Osteoblast (primary cell): ENCODE measurements around a stretch of chr5.

DNA sequence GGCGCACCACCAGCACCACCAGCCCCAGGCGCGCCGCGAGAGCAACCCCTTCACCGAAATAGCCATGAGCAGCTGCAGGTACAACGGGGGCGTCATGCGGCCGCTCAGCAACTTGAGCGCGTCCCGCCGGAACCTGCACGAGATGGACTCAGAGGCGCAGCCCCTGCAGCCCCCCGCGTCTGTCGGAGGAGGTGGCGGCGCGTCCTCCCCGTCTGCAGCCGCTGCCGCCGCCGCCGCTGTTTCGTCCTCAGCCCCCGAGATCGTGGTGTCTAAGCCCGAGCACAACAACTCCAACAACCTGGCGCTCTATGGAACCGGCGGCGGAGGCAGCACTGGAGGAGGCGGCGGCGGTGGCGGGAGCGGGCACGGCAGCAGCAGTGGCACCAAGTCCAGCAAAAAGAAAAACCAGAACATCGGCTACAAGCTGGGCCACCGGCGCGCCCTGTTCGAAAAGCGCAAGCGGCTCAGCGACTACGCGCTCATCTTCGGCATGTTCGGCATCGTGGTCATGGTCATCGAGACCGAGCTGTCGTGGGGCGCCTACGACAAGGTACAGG is 920 bp downstream of the KCNN2 start:
- CAGE, long polyA plus RNA: no peak
- RRBS: no CpG with 5 or more reads among the region's 60 CpGs

- CAGE, long polyA plus RNA: no peak
- RRBS: no CpG with 5 or more reads among the region's 1 CpG
These were observed 31.4 kb downstream of the KCNN2 start for GRCh38 chr5:114393358-114393555.

- CAGE, long polyA plus RNA: no peak
- RRBS: no CpG with 5 or more reads among the region's 1 CpG
These were observed 12.5 kb upstream of the PGGT1B start for GRCh38 chr5:115275114-115275709.

- CAGE, long polyA plus RNA: no peak
- RRBS: no CpG with 5 or more reads among the region's 7 CpGs
These were observed 118.8 kb upstream of the CCDC112 start for GRCh38 chr5:115414941-115415868.

DNA sequence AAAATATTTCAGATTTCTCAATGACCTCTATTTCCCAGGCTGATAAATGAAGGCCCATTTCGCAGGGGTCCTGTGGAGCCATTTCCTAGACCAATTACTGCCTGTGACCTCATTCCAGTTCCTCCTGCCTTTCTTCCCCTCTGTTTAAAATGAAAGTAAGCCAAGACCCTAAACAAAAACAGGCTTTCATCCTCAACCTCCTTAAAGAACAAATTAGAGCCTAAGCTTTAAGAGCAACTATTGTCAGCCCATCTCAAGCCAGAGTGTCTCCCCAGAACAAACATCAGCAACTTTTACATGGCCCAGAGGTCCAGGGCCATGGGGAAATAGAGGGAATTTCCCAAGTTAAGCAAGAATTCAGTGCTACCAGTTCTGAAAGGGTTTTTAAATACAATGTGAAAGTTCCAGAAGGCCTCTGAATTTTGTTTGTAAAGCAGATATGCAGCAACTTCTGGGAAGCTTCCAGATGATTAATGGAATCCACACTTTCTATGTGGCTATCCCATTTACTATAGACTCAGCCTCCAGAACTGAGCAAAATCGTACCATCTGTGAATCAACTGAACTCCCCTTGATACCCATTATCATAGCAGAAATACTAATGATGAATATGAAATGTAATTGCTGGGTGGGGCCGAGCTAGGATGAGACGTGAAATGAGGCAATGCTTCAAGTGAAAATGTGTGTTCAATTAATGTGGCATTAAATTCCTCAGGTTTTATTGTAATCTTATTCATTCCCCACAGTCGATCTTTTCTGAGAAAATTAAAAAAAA is 93.9 kb downstream of the FEM1C start:
- CAGE, long polyA plus RNA: no peak
- RRBS: no CpG with 5 or more reads among the region's 5 CpGs

GRCh38 chr5:115543766-115544609 is 587 bp downstream of the FEM1C start:
- CAGE, long polyA plus RNA: no peak
- RRBS: 2% methylated on average over 18 of the region's 46 CpGs

GRCh38 chr5:115615517-115616280 is 10.1 kb downstream of the TMED7 start:
- CAGE, long polyA plus RNA: no peak
- RRBS: no CpG with 5 or more reads among the region's 4 CpGs

DNA sequence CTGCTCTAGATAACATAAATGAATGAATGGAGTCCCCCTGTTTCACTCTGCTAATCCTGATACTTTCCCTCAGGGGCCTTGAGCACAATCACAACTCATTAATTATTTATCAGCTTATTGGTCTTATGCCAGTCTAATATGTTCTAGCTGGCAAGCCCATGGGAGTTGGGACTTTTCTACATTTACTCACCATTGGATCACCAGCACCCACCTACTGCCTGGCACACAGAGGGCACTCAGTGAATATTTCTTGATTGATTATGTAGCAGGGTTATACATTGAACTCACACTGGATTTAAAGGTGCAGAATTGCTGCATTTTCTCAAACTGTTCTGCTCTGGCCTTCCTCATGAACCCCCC is 13.6 kb upstream of the TMED7 start:
- CAGE, long polyA plus RNA: no peak

DNA sequence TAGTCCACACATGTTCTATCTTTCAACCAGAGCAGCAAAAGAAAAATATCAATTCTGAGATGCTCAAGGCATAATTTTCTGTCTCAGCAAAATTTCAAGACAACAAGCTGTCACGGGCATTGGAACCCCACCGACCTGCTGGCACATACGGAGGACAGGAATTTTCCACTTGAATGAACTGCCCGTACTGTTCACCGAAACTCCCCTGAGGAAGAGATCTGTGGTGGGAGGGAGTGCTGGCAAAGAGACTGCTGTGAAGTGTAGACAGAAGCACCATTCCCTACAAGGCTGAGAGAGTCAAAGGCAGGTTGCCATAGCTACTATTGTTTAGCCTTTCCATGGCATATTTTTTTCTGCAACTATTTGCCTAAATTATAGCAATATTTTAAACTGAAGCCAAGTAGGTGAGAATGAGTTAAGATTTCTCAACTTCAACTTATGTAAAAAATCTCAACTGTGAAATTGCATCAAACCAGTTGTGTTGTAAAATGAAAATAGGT is 80.8 kb downstream of the CDO1 start:
- CAGE, long polyA plus RNA: no peak
- RRBS: no CpG with 5 or more reads among the region's 5 CpGs

DNA sequence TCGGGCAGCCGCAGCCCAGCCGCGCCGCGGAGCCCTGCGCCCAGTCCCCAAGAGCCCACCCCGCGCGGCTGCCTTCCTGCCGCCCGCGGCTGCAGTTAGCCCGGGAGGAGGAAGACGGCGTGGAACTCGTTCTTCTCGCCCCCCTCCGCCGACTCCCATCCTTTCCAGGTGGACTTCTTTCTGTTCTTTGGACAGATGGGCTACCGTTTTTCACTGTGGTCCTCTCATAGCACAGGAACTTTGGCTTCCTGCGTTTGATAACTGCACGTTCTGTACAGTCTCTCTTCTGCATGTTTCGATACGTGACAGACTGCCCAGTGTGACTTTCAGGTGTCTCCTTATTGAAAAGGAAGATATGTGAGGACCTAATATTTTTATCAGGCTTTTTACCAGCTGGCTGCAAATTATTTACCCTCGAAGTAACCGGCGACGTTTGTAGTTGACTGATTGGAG is 700 bp downstream of the AP3S1 start:
- CAGE, long polyA plus RNA: no peak
- RRBS: 0% methylated on average over 4 of the region's 29 CpGs

DNA sequence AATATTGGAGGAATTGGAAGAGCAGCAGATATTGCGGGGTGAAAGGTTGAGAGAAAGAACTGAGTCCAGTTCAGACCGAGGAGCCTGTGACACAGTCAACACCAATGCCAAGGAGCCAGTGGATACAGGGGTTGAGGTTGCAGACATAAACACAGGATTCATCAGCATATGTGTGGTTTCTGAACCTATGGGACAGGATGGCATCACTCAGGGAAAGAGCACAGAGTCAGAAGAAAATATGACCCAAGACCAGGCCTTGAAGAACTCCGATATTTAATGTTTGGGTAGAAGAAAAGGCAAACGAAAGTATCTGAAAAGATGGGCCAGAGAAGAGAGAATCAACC is 5.8 kb upstream of the LVRN start:
- CAGE, long polyA plus RNA: no peak
- RRBS: no CpG with 5 or more reads among the region's 4 CpGs

GRCh38 chr5:116626117-116626987 is 51.7 kb upstream of the SEMA6A start:
- CAGE, long polyA plus RNA: no peak
- RRBS: no CpG with 5 or more reads among the region's 16 CpGs

- CAGE, long polyA plus RNA: no peak
- RRBS: 1% methylated on average over 2 of the region's 7 CpGs
These were observed 289.5 kb upstream of the SEMA6A start for GRCh38 chr5:116863956-116864737.

DNA sequence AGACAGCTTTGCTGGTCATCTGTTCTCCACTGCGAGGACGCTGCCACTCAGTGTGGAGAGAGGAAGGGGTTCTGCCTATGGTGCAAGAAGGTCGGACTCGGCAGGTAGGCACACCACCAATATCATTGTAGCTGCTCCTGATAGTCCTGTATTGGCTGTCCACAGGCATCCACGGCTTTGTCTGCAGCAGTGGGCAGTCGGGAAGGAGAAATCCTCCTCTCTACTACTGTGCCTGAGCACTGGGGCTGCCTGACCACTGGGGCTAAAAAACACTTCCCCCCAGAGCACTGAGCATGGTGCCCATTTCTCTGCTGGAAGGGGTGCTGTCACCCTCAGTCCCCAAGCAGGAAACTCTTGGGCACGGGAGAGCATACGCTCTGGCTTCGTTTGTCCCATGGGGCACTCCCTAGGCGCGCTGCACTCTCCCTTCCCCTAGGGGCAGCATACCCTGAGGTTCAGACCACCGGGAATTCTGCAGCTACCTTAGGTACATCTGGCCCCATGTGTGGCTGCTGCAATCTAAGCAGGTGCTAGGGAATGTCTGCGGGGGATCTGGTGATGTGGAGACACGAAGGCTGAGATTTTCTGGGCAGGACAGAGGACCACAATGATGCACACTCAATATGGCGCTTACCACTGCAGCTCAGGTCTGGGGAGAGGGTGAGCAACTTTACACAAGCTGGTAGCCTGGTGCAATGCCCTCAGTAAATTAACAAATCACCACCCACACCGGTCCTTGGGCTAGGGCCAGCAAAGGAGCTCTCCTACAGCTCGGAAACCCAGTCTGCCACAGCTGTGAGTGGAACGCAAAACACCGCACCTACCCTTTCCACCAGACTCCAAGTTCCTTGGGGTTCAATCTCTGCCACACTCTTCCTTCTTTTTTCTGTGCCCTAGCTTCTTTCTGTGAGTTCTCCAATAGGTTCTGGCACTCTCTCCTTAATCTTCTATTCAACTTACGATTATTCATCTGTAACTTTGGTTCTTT is 881.0 kb upstream of the SEMA6A start:
- CAGE, long polyA plus RNA: no peak
- RRBS: no CpG with 5 or more reads among the region's 20 CpGs

DNA sequence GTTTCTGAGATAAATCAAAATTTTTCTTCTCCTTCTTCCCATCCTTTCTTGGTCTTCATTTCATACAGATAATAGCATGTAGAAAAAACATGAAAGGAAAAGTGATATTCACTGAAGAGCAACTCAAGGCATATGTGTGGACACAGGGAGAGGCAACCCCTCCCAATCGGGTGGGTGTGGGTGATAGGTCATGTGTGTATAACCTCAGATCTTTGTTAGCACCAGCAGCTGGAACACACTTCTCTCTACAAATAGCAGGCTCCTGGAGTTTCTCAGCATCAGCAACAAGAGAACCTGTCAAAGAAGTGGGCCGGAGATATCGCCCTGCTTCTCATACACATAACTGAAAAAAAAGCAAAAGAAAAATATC is 426.4 kb downstream of the DTWD2 start:
- CAGE, long polyA plus RNA: no peak
- RRBS: no CpG with 5 or more reads among the region's 3 CpGs

DNA sequence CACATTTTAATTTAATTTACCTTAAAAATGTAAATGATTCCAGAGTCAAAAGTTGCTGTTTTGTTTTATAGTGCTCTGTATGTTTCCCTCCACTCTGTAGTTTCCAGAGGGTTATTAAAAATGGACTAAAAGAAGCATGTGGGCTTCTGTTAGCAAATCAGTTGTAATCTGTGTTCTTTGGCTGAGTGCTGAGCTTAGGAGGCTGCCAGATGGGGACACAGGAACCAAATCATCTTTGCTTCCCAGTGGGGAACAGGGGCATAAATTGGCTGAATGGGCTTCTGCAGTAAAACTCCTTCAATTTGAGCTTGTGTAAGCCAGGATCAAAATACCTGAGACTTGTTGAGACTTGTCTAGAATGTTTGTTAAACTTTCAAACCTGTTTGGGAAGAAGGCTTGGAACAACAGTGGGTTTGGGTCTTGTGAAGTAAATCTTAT is 32.3 kb upstream of the TNFAIP8 start:
- CAGE, long polyA plus RNA: no peak

DNA sequence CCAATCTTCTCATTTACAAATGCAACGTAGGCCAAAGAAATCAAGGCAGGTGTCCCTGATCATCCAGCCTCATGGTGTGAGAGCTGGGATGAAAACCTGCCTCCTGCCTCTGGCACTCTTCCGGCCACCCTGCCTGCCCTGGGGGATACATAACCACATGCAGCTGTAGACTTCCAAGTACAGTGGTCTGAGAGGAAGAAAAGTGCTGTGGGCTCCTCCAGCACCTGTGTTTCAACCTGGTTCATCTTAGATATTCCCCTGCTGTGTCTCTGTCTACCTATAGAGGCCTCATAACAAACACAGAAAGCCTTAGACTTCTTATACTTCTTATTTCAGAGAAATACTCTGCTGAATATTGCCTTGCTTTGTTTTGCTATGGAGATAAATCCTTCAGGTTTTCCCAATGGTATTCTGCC is 19.6 kb upstream of the TNFAIP8 start:
- CAGE, long polyA plus RNA: no peak
- RRBS: no CpG with 5 or more reads among the region's 2 CpGs

- CAGE, long polyA plus RNA: no peak
- RRBS: no CpG with 5 or more reads among the region's 1 CpG
These were observed 24.0 kb upstream of the HSD17B4 start for GRCh38 chr5:119428395-119428594.

GRCh38 chr5:120257963-120258526 is 206.1 kb upstream of the PRR16 start:
- CAGE, long polyA plus RNA: no peak
- RRBS: no CpG with 5 or more reads among the region's 5 CpGs

DNA sequence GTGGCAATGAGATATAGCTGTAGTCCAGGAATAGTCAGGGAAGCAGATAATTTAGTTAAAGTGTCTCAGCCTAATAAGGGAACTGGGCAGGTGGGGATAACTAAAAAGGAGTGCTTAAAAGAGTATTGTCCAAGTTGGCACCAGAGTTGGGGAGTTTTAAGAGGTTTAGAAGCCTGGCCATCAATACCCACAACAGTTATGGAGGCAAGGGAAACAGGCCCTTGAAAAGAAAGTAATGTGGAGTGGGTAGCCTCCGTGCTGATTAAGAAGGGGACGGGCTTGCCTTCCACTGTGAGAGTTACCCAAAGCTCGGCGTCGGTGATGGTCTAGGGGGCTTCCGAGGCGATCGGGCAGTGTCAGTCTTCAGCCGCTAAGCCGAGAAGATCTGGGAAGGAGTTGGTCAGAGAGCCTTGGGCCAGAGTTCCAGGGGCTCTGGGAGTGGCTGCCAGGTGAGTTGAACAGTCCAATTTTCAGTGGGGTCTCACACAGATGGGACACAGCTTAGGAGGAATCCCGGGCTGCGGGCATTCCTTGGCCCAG is 236.5 kb downstream of the PRR16 start:
- CAGE, long polyA plus RNA: no peak
- RRBS: no CpG with 5 or more reads among the region's 12 CpGs